Peritoneum (tissue), 1 donor: ENCODE measurements around a stretch of chr5.

DNA sequence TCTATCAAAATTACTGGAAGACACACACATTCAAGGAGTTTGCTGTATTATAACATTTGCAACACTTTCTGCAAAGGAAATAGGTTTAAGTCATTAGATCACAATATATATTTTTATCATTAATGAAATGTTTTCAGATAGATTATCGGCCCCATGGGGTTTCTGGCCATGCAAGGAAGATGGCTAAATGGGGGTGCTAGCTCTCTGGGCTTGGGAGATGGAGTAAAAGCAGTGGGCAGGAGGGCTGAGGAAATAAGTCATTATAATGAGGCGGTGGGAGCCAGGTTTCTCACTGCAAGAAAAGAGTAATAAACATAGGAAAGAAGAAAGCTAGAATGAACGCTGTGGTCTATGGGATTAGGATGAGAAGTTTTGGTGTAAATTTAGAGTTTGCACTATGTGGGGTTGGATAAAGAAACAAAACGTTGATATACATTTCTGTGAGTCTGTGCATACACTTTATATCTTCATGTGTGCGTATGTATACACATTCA is 39.1 kb upstream of the ANKRD55 start:
- PRO-cap, result no peak

DNA sequence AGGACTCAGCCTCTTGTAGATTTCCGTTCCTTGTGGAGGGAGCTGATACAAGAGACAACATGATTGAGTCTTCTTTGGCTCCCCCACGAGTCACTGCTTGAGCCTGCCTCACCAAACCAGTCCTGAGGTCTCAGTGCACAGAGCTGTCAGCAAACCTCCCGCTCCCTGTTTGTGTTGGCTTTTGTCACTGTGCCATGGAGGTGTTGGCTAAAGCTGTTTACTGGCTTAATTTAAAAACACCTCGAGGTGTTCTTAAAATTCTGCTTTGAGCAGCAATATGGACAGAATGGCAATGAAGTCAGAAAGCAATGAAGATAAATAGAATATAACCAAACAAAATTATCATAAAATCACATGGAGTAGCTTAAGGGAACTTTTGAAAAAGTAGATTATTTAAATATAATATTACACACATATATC is 234.1 kb upstream of the ANKRD55 start:
- PRO-cap, result no peak

DNA sequence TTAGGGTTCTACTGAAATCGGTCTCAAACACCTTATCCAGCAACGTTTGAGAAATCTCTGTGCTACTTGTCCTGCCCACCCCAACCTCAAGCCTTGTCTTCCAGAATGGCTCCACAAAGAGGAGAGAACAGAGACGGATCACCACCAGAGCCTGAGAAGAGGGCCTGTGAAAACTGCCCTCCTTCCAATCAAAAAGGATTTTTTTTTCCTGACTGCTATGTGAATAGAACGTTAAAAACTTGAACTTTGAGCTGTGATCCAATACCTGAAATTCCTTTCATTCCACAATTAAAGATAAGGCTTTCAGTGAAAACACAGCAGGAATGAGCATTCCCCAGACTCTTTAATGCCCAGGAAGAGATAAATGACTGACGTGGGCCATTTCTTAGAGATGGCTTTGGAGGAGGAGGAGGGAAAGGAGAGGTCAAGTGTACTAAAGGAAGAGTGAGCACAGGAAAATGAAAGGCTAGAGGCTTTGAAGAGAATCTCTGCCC is 178.0 kb upstream of the MAP3K1 start:
- PRO-cap, result no peak

GRCh38 chr5:56638875-56639471 is 176.4 kb upstream of the MAP3K1 start:
- PRO-cap, result no peak

DNA sequence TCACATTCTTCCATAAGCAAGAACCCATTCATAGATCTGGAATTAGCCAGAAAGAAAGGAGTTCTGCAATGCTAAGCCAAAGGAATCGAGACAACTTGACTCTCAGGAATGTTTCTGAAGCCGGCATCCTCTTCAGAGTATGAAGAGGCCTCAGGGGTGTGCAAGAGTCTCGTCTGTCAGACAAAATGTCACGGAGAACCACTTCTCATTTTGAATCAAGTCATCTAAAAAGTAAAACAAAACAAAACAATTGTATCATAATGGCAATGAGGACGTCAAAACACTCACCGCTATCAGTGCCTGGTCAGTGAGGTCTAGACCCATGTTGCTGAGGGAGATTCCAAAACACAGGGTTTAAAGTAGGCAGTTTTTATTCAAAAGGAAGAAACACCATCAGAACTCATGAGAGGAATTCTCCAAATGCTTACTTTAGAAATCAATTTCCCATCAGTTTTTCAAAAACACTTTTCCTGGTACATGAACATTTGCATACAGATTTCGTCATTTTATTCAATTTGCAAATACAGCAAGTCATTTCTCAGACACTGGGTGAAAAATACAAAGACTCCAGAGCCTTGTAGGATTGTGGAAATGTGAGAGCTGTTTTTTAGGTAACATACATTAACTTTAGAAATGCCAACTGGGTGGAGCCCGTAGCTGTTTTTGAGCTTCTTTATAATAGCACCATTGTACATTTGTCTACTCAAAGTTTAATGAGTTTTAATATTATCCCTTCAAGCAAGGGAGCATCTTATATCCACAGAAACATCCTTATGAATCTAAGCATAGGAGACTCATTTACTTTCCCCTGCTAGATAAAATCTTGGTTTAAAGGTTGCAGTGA is 89.5 kb upstream of the MAP3K1 start:
- PRO-cap, result no peak

DNA sequence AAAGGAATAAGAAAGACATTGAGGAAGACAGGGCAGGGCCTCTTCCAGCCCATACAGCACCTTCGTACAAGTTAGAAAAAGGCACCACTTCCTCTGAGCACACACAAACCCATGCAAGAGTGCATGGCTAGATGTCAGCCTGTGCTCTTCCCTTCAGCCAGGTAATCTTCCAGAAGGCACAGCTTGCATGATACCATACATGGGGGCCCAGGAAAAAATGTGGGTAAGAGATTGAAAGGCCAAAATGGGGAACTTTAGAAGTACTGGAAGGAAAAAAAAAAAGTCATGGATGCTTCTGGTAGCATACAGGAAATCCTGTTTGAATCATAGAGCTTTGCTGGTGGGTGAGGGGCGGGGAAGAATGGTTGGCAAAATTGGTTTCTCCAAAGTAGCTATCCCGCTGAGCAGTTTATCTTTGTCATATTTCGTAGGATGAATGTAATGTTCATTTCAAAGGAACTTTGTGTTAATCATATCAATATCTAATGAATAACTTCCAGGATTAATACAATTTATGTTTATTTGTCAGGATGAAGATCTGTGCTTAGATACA is 78.3 kb upstream of the MAP3K1 start:
- PRO-cap, result no peak

- PRO-cap, result no peak
Observed at GRCh38 chr5:56829009-56829497, 13.7 kb downstream of the MAP3K1 start.

DNA sequence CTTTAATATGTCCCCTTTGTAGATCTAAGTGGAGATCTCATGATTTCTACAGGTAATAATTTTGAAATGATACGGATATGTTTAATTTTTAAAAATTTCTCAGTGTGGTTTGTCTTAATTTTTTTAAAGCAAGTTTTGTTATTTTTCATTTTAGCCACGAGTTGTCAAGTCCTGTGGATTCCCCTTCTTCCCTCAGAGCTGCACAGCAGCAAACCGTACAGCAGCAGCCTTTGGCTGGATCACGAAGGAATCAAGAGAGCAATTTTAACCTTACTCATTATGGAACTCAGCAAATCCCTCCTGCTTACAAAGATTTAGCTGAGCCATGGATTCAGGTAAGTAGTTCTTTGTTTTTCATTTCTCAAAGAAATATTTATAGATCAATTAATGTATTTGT is 36.7 kb upstream of the SETD9 start:
- PRO-cap, result no peak

DNA sequence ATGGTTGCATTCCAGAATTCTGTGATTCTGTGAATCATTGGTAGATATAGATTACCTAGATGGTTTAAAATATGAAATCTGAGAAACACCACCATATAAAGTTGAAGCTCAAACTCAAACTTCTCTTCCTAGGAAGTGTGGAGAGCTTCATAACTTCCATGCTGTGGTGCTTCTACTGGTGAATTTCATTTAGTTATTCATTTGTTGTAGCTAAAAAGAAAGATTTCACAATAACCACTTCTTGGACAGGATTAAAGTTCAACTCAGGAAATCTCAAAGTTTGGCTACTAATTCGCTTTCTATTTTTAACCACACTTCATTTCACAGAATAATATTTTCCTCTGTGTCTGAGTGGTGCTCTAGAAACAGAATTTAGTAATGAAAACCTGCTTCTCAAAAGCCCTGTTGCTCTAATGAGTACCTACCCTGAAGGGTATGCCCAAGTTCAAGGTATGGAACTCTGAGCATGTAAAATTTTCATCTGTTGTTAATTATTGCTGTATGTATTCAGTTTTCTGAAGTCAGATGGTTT is 73.9 kb downstream of the ACTBL2 start:
- PRO-cap, result no peak

- PRO-cap, result no peak
Observed at GRCh38 chr5:57692964-57693513, 210.4 kb upstream of the ACTBL2 start.

GRCh38 chr5:57695183-57695766 is 212.7 kb upstream of the ACTBL2 start:
- PRO-cap, result no peak

DNA sequence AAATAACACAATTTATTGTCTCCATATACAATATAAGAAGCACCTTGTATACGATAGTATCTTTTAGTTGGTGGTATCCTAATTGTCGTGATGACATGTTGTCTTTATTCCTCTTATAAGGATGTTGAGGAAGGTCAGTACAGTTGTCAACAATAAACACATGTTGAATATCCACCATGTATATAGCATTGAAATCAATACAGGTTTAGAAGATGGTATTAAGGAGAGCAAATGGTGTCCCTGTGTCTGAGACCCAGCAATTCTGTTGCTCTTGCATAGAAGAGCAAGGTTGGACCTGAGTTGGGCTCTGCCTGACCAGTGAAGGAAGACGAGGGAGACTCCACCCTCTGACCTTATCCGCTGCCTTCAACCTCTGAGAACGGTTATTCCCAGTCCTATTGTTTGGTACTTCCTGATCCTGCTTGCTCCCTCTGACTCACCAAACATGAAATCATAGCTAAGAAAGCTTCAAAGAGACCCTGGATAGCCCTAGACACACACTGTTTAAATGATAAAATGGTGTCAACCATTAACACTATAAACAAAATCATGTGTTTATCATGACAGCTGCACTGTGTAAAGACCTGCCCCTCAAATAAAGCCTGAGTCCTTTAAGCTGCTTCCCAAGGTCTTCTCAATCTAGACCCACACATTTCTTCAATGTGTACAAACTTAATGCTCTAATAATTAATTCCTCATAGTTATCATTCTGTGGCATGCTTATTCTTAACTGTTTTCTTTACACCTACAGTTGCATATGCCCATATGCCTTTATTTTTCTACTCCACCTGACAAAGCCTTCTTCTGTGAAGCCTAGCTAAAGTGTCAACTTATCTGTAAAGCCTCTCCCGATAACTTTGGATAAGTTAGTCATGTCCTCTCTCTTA is 218.4 kb downstream of the PLK2 start:
- PRO-cap, result no peak

DNA sequence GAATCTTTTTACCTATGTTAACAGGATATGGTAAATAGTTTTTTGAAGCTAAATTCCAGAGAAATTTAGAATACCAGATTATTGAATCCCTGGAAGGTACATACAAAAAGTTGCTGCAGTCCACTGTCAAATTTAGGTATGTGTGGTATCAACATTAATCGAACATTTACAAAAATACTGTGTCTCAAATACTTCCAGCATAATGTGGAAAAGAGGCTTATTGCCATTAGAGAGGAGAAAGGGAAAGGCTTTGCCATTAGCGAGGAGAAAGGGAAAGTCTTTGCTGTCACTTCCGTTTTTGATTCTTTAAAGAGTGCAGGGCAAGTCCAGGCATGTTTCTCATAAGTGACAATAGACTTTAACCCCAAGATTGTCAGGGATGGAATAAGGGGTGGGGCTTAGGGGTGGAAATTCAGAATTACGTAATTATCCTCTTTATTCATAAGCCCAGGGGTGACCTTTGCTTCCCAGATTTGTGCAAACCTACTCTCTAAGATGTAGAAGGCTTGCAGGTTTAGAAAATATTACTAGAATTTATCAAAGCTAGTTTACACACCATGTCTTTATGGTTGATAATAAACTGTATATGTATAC is 2.2 kb upstream of the PLK2 start:
- PRO-cap, result no peak

DNA sequence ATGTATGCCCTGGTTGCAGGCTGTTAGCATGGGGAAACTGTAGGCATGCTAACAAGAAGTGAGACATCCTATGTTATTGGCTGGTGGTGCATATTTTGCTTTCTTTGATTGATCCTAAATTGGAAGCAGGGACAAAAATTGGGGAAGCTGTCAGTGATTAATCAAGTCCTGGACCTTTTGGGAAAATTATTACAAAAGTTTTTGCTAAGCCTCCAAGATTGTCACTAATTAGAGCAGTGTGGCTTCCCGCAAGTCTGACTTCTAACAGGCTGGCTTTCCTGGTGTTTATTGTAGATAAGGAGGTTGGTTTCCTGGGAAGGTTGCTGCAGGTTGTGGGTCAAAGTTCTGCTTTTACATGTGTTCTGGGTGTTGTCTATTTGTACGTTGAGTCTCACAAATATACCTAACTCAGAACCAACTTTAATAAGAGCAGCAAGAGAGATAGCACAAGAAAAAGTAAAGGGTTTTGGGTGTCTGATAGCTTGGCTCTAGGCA is 46.8 kb downstream of the RAB3C start:
- PRO-cap, result no peak

GRCh38 chr5:59018790-59019771 is 436.2 kb downstream of the RAB3C start:
- PRO-cap, result no peak

DNA sequence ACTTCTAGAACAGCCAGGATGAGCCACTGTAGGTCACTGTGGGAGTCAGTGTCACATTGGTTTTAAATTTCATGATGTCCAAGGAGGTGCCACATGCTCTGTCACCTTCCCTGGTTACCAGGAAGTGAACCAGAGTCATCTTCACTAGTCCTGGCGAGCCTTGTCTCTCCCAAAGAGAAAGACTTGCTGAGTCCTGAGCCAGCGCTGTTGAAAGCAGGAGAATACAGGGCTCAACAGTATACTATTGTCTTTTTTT is 615.5 kb downstream of the RAB3C start:
- PRO-cap, result no peak

DNA sequence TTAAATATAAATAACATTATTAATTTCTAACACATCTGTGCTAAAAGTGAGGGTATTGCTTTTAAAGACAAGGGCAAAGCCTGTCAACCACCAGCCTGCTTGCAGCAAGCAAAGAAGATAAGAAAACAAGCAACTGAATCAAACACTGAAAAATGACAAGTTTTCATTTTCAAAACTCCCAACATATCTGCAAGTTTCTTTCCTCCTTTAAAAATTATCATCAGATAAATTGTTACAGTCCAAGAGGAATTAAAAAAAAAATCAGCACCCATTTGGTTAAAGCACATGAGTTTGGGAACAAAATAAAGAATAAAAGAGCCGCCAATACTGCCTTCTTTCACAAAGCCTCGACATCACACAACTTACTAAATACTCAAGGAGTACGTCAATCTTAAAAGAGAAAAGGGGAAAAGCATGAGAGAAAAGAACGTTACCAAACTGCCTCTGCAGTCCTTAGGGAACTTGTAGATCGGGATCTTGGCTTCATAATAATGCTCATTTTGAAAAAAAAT is 618.6 kb downstream of the PDE4D start:
- PRO-cap, result no peak

DNA sequence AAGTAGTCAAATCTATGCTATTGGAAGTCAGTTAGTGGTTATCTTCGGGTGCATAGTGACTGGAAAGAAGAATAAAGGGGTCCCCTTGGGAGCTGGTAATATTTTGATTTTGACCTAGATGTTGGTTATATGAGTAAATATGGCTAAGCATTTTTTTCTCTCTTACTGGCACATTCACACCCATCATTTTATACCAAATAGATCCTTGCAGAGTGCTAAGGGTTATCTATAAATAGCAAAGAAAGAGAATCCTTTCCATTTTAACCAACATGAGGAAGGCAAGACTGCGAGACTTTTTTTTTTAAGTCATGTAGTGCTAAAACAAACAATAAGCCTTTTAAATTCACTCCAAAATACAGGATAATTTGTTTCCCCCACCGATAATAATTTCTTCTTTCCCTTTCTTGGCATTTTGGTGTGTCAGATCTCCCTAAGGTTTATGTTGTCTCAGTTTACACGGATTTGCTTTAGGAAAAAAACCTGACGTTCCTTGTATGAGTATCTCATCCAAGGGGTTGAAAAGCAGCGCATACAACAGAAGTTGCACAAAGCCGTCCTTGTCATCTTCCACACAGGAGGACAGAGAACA is 547.3 kb downstream of the PDE4D start:
- PRO-cap, result no peak

DNA sequence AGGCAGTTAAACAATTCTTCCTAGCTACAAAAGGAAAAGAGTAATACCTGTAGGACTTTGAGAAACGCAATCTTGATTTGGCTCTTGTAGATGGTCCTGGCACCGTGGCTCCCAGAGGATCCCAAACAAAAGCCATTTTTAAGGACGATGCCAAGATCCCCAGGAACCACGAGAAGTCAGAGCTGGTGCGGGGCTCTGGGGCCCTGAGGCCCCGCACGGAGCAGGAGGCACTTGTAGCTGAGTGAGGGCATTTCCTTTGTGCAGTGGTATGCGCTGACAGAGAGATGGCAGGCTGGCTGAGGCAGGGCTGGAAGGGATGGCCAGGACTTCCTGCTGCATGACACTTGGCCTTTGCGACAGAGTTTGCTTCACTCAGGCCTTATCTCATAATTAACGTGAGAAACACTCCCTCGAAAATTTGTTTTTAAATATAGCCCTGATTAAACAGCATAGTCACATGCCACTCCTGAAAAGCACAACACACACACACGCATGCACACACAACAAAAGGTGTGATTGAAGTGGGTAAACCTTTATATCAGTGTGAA is 536.7 kb downstream of the PDE4D start:
- PRO-cap, result no peak

DNA sequence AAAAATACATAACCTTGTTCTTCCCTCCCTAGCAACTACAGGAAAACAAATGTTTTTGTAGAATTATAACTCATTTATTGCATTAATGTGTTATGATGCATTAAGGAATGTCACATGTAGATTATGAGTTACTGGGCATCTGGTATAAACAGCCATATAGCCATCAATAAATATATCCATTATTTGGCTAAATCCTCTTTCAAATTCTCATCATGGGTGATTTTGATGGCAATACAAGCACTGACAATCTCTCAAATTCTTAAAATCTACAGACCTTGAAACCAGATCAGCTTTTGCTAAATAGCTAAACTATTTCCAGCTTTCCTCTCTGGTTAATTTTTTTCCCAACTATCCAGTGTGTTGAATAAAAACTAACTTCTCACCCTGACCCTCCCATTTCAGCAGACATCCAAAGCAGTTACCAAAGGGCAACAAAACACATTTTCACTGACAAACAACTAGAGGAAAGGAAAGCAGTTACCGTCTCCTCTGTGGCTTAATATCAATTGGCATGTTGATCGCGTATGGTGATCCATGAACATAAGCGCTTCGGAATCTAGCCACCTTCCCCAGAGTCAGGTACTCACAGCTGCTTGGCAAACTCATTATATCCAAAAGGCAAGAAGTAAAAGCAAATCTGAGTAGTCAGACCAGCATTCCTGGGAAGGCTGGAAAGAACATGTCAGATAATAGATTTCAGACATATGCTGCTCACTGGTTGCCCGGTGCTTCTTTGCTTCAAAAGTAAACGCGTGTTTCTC is 463.5 kb downstream of the PDE4D start:
- PRO-cap, result no peak